Metastatic Liver Carcinoma in the Adrenal Gland (tissue), 2 donors: ENCODE data around the genes LIN9 and STUM.

- PRO-cap, 2 experiments: peak in 2 of 2 experiments; most common minus-strand start chr1:225441509 (in 2)
Measured at GRCh38 chr1:225440990-225441790, 13.4 kb upstream of the LBR start.

DNA sequence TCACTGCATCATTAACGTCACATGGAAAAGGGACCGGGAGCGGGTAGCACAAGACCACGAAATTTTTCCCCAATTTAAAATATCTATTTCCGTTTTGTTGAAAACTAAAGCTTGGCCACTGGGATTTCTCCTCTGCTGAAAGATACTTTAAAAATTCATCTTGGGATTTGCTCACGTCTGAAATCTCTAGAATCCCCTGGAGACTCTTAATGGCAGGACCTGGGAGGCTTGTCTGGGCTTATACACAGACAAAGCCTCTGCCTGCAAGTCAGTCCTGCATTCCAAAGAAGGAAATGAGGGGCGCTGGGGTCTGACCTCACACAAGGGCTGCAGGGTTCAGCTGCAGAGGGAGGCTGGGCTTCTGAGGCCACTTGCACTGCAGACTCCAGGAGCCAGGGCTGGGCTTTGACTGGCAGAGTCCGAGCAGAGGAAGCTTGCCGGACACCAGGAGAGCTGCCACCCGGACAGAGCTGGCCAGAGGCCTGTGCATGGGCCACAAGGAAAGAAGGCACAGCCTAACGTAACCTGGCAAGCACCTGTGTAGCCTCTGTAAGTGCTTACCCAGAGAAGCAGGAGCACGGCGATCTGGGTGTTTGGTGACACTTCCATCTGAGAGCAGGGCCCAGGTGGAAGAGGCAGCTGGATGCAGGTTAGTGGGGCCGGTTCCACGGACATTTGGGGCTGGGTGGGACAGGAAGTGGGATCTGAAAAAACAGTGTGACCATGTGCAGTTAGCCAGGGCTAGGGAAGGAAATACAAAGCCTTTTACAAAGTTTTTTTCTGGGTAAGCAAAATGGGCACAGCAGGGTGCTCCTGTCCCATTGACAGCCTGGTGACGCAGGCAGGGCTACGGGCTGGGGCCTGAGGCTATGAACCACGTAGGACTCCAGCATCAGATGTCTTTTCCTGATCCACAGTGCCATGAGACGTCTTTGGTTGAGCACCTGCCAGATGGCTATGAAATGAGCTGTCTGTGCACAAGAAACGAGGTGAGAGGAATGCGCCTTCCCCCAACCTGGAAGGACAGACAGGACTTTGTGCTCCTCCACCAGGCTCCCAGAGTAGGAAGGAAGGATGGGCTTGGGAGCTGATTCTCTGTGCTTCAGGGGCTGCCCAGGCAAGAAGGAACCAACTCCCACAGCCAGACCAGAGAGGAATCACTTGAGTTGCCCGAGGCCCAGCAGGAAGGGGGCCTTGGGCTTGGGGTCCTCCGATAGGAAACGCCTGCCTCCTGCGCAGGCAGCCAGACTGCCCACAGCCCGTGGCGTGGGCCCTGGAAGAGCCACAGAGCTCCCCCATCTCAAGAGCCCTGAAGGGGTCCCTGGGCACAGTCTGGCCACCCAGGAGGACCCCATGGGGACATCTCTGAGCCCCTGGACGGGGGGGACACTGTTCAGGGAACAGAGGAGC is 37.3 kb upstream of the LBR start:
- PRO-cap, 2 experiments: no peak in any of the 2 experiments

DNA sequence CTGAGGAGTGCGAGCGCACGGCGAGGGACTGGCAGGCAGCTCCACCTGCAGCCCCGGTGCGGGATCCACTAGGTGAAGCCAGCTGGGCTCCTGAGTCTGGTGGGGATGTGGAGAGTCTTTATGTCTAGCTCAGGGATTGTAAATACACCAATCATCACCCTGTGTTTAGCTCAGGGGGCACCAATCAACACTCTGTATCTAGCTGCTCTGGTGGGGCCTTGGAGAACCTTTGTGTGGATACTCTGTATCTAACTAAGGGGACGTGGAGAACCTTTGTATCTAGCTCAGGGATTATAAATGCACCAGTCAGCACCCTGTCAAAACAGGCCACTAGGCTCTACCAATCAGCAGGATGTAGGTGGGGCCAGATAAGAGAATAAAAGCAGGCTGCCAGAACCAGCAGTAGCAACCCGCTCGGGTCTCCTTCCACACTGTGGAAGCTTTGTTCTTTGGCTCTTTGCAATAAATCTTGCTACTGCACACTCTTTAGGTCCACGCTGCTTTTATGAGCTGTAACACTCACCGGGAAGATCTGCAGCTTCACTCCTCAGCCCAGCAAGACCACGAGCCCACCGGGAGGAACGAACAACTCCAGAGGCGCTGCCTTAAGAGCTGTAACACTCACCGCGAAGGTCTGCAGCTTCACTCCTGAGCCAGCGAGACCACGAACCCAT is 45.4 kb upstream of the LBR start:
- PRO-cap, 2 experiments: no peak in any of the 2 experiments

GRCh38 chr1:225657469-225657994 is 4.6 kb upstream of the ENAH start:
- PRO-cap, 2 experiments: no peak in any of the 2 experiments

DNA sequence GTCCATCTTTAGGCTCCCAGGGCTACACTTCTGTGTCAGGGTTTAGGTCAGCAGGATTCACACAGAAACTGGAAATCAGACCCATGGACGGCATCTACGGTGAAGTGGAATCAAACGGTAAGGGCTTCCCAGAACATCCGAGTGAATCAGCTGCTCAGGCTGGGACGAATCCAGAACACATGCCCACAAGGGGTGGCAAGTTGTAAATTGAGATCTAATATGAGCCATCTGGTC is 10.8 kb upstream of the SRP9 start:
- PRO-cap, 2 experiments: no peak in any of the 2 experiments

GRCh38 chr1:225767136-225767486 is 10.5 kb upstream of the SRP9 start:
- PRO-cap, 2 experiments: no peak in any of the 2 experiments

DNA sequence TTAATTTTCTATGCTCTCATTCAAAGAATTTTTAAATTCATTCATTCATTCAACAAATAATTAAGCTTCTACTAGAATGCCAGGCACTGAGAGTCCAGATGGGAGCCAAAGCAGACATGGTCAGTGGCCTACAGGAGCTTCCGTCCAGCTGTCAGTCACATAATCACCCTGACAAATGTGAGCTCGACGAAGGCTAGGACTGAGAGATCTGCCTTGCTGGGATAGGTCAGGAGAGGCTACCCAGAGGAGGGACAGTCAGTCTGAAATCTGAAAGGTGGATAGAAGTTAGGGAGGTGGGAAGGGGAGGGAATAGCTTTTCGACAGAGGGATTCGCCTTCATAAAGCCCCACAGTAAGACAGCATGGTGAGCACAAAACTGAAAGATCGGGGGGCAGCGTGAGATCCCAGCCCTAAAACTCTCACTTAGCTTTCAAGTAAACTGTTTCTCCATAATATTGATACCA is 8.3 kb downstream of the EPHX1 start:
- PRO-cap, 2 experiments: no peak in any of the 2 experiments

DNA sequence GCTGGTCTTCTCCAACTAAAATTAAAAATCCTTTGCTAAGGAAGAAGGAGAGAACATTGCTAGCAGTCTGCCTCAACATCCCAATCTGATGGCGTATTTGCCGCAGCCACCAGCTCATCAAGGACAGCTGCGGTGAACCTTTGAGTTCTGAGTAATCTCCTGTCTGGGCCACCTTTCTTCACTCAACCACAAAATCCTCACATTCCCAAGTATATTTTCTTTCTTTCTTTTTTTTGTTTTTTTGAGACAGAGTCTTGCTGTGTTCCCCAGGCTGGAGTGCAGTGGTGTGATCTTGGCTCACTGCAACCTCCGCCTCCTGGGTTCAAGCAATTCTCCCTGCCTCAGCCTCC is 9.9 kb downstream of the EPHX1 start:
- PRO-cap, 2 experiments: no peak in any of the 2 experiments

GRCh38 chr1:225865822-225866412 is 16.3 kb downstream of the TMEM63A start:
- PRO-cap, 2 experiments: no peak in any of the 2 experiments

GRCh38 chr1:225878910-225879449 is 3.2 kb downstream of the TMEM63A start:
- PRO-cap, 2 experiments: no peak in any of the 2 experiments

GRCh38 chr1:225887468-225888060 is 1.4 kb downstream of the LEFTY1 start:
- PRO-cap, 2 experiments: no peak in any of the 2 experiments

- PRO-cap, 2 experiments: peak in 2 of 2 experiments; most common plus-strand start chr1:225897140 (in 2); most common minus-strand start chr1:225897243 (in 2)
Measured at GRCh38 chr1:225896792-225897676, 8.1 kb upstream of the LEFTY1 start.

DNA sequence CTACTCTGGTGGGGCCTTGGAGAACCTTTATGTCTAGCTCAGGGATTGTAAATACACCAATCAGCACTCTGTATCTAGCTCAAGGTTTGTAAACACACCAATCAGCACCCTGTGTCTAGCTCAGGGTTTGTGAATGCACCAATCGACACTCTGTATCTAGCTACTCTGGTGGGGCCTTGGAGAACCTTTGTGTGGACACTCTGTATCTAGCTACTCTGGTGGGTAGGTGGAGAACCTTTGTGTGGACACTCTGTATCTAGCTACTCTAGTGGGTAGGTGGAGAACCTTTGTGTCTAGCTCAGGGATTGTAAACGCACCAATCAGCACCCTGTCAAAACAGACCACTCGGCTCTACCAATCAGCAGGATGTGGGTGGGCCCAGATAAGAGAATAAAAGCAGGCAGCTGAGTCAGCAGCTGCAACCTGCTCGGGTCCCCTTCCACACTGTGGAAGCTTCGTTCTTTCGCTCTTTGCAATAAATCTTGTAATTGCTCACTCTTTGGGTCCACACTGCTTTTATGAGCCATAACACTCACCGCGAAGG is 28.7 kb downstream of the SDE2 start:
- PRO-cap, 2 experiments: no peak in any of the 2 experiments

GRCh38 chr1:226068427-226068937 is 6.0 kb downstream of the H3-3A start:
- PRO-cap, 2 experiments: no peak in any of the 2 experiments

DNA sequence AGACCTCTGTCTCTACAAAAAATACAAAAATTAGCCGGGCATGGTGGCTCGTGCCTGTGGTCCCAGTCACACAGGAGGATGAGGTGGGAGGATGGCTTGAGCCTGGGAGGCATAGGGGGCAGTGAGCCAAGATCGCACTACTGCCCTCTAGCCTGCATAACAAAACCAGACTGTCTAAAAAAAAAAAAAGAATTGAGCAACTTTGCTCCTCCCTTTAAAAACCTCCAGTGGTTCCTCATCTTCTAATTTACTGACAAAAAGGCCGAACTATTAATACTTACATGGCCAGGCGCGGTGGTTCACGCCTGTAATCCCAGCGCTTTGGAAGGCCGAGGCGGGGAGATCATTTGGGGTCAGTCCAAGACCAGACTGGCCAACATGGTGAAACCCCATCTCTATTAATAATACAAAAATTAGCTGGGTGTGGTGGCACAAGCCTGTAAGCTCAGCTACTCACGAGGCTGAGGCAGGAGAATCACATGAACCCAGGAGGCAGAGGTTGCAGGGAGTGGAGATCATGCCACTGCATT is 4.4 kb downstream of the ACBD3 start:
- PRO-cap, 2 experiments: no peak in any of the 2 experiments

- PRO-cap, 2 experiments: peak in 2 of 2 experiments; most common plus-strand start chr1:226309216 (in 2); most common minus-strand start chr1:226309118 (in 1)
Measured at GRCh38 chr1:226309071-226309602, at the start of gene LIN9. Gene LIN9, minus strand, starts transcription at chr1:226309164.

GRCh38 chr1:226369091-226369624 is 38.7 kb downstream of the PARP1 start:
- PRO-cap, 2 experiments: no peak in any of the 2 experiments

DNA sequence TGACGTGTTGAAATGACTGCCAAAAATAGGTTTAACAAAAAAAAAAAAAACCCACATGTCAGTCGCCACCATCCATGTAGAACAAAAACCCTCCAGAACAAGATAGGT is 700 bp downstream of the PARP1 start:
- PRO-cap, 2 experiments: no peak in any of the 2 experiments

GRCh38 chr1:226548172-226549220 is at the start of gene STUM:
Gene STUM, plus strand, starts transcription at chr1:226548764.
- PRO-cap, 2 experiments: no peak in any of the 2 experiments

DNA sequence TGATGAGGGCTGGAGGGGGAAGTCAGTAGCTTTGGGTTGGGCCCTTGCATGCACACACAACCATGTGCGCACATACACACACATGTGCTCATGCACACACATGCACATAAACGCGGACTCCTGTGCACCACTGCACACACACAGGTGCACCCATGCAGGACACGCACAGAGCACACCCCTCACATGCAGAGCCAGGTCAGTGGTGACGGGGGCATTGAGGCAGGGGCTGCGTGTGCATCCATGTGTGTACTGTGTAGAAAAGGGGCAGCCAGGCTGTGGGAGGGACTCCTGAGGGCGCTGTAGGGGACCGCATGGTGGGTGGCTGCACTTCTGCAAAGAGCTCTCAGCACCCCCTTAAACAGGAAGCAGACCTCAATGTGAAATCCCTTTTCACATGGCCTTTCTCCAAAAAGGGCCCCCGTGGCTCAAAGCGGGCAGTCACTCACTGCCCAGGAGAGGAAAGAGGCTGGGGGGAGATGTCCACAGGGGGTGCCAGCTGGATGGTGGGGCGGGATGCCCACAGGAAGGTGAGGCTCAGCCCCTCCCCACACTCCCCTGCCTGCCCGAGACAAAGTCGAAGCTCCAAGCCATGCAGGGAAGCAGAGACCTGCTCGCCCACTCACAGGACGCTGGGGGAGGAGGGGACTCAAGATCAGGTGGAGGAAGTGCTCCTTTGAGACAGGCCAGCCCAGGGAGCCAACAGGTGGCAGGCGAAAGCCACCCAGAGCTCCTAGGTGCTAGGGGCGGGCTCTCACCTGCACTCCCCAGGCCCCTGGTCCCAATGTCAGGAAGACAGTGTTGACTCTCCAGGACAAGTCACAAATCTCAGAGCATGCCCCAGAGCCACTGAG is 95.1 kb downstream of the ITPKB start:
- PRO-cap, 2 experiments: no peak in any of the 2 experiments